Epithelial cell of proximal tubule (primary cell): ENCODE measurements around the gene TUSC1.

GRCh38 chr9:19404283-19404841, 4.4 kb upstream of the ACER2 start:
- RAMPAGE, long total RNA, result no peak
- RRBS, result no CpG with 5 or more reads among the region's 3 CpGs

- RAMPAGE, long total RNA, result no peak
- RRBS, result 10% methylated on average over 11 of the region's 17 CpGs
Observed at GRCh38 chr9:19408310-19408609, 549 bp upstream of the ACER2 start.

DNA sequence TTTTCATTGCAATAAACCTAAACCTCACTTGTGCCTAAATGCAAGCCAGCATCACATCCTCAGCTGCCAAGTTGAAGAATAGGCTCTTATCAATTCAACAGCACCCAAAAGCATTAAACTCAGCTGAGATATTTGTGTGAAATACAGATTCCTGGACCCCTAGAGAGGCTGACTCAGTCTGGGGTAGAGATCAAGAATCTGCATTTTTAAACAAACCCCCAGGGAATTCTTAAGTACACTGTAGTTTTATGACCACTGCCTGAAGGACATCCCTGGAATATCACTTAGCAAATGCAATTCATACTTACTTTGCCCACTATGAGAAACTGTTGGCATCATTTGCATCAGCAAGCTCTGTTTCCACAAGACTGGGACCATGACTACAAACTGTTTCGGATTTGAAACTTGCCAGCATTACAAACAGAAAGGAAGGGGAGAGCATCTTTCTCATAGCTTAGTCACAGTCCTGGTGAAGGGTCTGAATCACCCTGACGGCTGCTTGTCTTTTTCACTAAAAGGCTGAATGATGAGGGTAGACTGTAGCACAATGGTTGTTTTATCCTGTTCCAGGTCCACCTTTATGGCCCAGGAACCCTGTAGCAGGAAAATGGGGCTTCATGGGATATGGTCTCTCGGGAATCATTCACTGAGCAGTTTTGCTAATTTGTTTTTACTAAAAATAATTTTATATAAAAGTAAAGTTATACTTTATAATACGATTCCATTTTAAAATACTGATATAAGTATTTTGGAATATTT, 63.6 kb downstream of the MLLT3 start:
- RAMPAGE, long total RNA, result no peak
- RRBS, result no CpG with 5 or more reads among the region's 4 CpGs

- RAMPAGE, long total RNA, result no peak
- RRBS, result no CpG with 5 or more reads among the region's 3 CpGs
Observed at GRCh38 chr9:20590668-20591144, 31.6 kb downstream of the MLLT3 start.

DNA sequence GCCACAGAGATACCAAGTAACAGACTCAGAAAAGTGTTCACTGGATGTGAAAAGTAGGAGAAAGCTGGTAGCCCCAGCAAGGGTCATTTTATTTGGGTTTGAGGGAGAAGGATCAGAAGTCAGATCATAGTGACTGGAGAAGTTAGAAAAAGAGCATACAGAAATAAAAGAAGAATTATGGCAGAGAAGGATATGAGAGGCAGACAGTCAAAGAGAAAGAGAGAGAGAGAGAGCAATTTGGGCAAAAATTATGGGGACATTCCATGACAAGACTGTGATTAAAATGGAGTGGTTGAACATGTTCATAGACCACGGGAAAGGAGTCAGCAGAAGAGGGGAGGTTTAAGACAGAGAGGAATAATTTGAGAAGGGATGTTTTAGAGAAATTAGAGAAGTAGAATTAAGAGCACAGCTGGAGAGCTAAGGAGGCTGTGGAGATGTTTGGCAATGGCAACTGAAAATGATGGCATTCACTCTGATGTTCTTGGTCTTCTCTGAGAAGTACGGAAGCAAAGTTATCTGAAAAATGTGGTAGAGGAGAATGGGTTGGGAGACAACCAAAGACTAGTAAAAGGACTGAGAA, 23.3 kb upstream of the FOCAD start:
- RAMPAGE, long total RNA, result no peak
- RRBS, result no CpG with 5 or more reads among the region's 2 CpGs

- RAMPAGE, long total RNA, result no peak
- RRBS, result no CpG with 5 or more reads among the region's 1 CpG
Observed at GRCh38 chr9:21381671-21382081, 3.5 kb downstream of the IFNA2 start.

- RAMPAGE, long total RNA, result no peak
- RRBS, result 1% methylated on average over 8 of the region's 35 CpGs
Observed at GRCh38 chr9:21395939-21396648, 10.9 kb upstream of the IFNA2 start.

GRCh38 chr9:21527989-21528444, 45.9 kb upstream of the IFNE start:
- RAMPAGE, long total RNA, result no peak
- RRBS, result no CpG with 5 or more reads among the region's 5 CpGs

DNA sequence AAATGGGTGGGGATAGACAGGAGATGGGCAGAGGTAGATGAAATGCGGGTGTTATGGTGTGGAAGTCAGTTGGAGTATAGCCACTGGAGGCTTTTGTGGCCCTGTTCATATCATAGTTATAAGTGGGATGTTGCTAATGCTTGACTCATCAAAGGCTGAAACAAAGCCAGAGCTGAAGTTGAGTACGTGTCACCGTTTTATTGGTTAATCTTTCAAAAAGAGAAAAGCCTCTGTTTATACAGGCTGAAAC, 33.9 kb downstream of the MTAP start:
- RAMPAGE, long total RNA, result no peak
- RRBS, result no CpG with 5 or more reads among the region's 3 CpGs

DNA sequence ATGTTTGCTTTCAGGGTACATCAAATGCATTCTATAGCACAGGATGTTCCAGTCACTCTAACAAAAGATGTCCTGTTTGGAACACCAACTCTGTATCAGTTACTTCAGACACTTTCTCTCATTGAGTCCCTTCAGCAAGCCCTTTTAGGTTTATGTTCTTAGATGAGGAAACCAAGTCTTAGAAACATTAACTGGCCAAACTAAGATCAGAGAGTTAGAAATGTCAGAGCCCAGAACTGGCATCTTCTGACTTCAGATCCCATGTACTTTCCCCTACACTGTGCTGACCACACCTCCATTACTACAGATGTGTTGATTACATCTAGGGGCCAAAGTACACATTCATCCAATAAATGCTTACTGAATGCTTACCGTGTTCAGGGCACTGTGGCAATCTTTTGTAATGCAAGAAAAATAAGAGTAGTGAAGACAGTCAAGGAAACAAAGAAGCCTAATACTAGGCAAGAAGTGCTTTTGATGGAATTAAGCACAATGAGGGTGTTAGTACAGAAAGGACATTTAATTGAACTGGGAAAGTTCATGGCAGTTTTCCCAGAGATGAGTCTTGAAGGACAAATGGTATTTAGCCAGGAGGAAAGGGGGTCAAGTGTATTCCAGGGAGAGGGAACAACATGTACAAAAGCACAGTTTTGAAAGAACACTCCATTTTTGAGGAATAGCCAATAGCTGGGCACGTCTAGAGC, 89.6 kb upstream of the CDKN2B start:
- RAMPAGE, long total RNA, result no peak
- RRBS, result no CpG with 5 or more reads among the region's 2 CpGs

DNA sequence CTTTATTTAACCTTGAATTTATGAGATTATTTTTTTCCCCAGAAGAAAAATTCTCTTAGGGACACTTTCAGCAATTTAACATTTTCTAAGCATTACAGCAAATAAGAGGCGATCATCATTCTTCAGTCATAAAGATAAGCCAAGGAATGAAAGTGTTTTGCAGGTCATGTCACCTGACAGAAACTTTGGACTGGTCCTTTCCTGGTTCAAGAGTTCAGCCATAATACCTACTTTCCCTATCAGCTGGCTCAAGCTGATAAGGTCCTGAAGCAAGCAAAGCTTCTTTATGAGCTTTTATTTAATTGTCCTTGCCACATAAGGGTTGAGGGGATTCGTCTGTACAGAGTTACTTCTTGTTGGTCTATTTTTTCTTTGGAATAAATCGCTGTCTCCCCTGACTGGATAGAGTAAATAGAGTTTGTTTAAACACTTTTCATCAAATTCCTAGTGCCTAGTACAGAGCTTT, 99.9 kb upstream of the CDKN2B start:
- RAMPAGE, long total RNA, result no peak
- RRBS, result no CpG with 5 or more reads among the region's 3 CpGs

GRCh38 chr9:24861604-24862154, 316.0 kb upstream of the IZUMO3 start:
- RAMPAGE, long total RNA, result no peak
- RRBS, result no CpG with 5 or more reads among the region's 1 CpG

GRCh38 chr9:25677747-25678950, at the start of gene TUSC1:
TSS of gene TUSC1 (minus strand) at chr9:25678444.
- RAMPAGE, long total RNA, result no peak
- RRBS, result 2% methylated on average over 41 of the region's 111 CpGs

DNA sequence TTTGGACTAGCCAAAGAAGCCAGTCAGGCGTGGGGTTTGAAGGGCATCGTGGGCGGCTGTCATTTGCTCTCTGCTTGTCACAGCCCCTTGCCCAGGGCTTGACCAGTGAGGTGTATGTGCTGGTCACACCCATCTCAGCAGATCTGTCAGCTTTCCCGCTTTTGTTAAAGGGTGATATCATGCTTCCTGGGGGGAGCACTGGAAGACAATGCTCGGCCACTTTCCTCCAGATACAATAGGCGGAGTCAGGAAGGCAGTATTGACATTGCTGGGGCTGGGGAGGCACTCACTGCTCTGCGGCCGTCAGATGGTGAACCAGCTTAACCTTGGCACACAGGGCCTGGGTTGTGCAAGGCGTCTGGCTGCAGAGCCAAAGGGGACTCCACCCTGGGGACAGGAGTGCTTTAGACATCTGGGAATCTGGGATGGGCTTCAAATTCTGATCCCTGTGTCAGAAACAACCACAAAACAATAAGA, 8.7 kb downstream of the TEK start:
- RAMPAGE, long total RNA, result no peak
- RRBS, result no CpG with 5 or more reads among the region's 9 CpGs

DNA sequence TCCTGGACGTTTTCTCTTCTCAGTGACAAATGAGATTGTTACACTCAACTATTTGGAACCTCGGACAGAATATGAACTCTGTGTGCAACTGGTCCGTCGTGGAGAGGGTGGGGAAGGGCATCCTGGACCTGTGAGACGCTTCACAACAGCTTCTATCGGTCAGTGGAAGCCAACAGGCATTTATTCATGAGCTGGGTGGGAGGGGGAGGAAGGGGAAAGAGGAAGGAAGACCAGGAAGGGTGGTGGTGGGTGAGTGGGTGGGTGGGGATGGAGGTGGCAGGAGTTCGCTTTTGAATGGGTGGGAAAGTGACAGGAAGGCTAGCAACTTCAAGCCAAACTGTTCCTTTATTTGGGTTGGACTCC, 83.4 kb downstream of the TEK start:
- RAMPAGE, long total RNA, result no peak
- RRBS, result no CpG with 5 or more reads among the region's 7 CpGs

- RAMPAGE, long total RNA, result no peak
- RRBS, result no CpG with 5 or more reads among the region's 40 CpGs
Observed at GRCh38 chr9:27527734-27528618, 1.6 kb downstream of the MOB3B start.

GRCh38 chr9:27626522-27626915, 53.2 kb upstream of the C9orf72 start:
- RAMPAGE, long total RNA, result no peak
- RRBS, result no CpG with 5 or more reads among the region's 5 CpGs

DNA sequence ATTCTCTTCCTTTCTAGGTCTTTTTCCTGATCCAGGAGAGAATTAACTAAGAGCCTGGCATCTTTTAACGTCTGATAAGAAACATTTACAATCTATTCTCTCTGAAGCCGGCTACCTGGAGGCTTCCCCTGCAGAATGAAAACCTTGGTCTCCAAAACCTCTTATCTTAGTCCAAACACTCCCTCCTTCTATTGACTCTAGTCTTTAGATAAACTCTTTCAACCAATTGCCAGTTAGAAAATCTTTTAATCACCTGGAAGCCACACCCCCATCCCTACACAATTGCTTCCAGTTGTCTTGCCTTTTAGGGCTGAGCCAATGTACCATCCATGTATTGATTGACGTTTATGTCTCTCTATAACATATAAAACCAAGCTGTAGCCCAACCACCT, 297.1 kb downstream of the LINGO2 start:
- RAMPAGE, long total RNA, result no peak
- RRBS, result no CpG with 5 or more reads among the region's 3 CpGs

DNA sequence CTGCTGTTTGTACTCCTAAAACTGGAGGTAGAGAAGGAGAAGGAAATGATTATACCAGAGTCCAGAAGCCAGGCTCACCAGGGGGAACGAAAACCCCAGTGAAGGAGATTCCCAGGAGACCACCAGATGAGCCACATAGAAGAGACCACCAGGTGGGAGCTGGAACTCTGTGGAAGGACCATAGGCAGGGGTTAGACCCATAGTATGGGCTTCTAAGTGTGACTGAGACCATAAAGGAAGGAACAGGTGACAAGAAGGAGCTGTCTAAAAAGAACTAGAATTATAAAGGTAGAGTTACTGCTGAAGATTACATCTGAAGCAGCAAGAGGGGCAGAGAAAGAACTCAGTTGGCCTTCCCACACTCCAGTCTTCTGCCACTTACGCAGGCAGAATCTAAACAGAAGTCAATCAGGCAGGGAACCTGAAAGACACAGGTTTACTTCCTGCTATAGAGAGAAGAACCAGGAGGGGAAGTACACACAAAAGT, 627.9 kb upstream of the ACO1 start:
- RAMPAGE, long total RNA, result no peak
- RRBS, result no CpG with 5 or more reads among the region's 2 CpGs

DNA sequence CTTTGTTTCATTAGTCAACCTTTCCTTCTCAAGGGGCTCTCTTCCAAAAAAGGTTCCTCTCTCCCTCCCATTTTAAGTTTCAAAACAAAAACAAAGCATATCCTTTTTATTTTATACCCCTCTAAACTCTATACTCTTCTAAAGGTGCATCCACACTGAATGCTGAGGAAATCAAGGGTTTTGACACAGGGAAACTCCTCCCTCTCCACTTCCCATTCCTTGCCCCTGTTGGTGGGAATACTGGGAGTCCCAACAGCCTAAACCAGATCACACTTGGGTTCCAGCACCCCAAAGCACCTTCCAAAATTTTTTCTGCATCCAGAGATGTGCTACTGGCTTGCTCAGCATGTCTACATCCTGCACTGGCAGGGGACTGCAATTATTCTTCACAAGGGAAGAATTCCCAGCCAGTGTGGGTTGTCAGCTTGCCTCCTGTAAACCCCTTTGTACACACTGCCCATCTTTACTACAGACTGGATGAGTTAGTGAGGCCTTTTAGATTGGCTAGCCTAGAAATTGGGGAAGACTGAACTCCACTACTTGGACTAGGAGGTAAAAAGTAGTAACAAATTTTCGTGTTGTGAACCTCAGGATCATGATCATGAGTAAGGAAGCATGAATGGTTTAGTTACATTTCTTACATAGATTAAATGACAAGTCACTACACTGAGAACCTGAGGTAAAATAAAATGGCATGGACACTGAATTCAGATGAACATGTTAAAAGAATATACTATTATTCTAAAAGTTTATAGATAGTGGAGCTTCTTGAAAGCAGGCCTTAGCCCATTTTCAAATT, 11.8 kb upstream of the RIGI start:
- RAMPAGE, long total RNA, result no peak
- RRBS, result no CpG with 5 or more reads among the region's 1 CpG